Measurements from ENCODE around the gene EVL.

DNA sequence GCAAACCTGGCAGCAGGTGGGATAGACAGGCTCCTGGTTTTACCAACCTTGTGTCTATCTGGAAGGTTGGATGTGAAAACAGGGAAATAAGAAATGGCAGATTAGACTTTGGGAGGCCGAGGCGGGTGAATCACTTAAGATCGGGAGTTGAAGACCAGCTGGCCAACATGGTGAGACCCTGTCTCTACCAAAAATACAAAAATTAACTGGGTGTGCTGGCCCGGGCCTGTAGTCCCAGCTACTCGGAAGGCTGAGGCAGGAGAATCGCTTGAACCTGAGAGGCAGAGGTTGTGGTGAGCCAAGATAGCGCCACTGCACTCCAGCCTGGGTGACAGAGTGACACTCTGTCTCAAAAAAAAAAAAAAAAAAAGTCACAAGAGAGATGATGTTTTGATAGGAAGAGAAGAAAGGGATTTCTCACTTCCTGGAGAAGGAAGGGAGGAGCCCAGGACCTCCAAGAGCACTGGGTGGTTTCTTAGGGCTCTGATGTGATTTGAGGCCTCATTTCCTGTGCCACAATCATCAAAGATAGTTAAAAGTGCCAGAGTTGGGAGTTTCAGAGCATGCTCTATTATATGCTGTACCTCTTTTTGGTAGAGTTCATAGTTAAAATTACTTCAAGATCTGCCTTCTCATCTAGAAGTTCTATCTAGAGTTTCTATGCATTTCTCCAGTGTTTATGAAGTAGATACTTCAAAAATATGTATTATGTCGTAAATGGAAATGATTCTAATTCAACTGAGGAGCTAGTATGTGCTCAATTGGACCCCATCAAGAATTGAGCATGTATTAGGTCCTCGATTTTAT lies 1048.3 kb downstream of the BCL11B start:
- PRO-cap = no peak

GRCh38 chr14:98273169-98273611 lies 998.8 kb downstream of the BCL11B start:
- PRO-cap = no peak

GRCh38 chr14:99230008-99230711 lies 41.8 kb downstream of the BCL11B start:
- PRO-cap = bidirectional peak, plus-strand start at chr14:99230410, minus-strand start at chr14:99230287

GRCh38 chr14:99246654-99247195 lies 25.3 kb downstream of the BCL11B start:
- PRO-cap = no peak

DNA sequence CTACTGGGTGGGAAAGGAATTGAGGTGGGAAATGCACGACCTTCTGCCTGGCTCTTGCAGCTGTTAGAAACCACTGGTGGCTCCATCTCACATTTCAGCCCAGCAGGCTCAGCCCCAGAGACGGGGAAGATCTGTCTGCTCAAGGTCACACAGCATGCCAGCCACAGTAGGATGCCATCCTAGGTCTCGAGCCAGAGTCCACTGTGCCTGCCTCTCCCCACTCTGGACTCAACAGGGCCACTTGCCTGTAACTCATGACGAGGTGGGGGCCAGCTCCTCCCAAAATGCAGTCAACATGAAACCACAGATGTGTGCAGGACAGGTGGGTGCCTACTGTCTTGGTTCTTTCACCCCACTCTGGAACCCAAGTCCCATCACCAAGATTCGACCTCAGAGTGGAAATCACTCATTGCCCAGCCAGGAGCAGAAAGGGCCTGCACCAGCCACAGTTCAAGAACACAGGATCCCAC lies 23.2 kb downstream of the BCL11B start:
- PRO-cap = no peak

GRCh38 chr14:99264653-99265243 lies 7.2 kb downstream of the BCL11B start:
- PRO-cap = no peak

- PRO-cap = no peak
Observed at GRCh38 chr14:99316384-99316903, 44.4 kb upstream of the BCL11B start.

GRCh38 chr14:99508537-99508940 lies 27.3 kb downstream of the CCNK start:
- PRO-cap = no peak

GRCh38 chr14:99552516-99553285 lies 51.3 kb downstream of the CCDC85C start:
- PRO-cap = no peak

DNA sequence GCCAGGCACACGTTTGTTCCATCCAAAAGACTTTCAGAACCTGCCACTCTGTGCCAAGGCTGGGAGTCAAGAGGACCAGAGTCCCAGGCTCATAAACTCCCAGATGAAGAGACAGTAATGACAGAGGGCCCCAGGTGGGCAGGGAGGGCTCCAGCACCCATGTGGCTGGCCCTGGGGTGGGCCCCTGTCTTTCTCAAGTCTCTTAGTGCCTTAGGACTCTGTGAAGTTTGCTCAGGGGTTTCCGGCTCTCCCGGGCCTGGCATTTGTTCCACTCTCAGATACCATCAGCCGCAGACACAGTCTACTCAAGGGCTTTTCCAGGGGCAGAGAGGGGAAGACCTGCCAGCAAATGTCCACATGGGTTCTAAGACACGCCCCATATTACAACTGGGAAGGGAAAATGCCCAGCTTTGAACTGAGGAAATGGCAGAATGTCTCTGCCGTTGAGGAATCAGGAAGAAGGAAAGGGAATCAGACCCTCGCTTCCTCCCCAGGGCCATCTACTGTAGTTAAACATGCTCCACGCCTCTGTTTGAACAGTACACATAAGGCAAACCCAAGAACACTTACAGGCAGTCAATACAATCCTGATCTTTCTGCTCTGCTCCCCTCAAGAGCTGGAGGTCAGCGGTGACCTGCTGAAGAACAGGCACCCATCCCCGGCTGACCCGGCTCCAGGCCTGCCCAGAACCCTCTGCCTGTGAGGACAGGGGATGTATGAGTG lies 7.9 kb downstream of the CCDC85C start:
- PRO-cap = no peak

- PRO-cap = bidirectional peak, plus-strand start at chr14:99672768, minus-strand start at chr14:99672683
Observed at GRCh38 chr14:99672516-99672877, 11.6 kb upstream of the CYP46A1 start.

DNA sequence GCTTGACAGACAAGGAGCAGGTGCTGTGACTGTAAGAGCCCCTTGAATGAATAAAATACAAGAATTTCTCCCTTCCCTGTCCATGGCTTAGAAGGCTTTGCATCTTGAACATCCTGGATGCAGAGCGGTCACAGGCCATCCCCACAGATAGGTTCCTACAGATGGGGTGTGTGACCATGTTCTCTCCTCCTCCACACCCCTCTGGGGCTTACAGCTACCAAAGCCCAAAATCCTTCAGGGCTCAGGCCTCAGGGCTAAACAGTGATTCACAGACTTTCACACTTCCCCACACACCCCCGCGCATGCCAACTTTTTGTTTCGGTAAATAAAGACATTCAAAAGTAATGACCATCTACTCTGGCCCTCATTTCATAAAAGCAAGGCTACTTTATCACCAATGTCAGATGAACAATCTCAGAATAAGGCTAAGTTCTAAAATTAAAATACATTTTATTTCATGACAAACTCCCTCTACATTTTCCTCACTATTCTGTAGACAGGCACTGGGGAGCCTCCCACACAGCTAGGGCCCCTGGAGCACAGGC lies 20.3 kb upstream of the EML1 start:
- PRO-cap = no peak

DNA sequence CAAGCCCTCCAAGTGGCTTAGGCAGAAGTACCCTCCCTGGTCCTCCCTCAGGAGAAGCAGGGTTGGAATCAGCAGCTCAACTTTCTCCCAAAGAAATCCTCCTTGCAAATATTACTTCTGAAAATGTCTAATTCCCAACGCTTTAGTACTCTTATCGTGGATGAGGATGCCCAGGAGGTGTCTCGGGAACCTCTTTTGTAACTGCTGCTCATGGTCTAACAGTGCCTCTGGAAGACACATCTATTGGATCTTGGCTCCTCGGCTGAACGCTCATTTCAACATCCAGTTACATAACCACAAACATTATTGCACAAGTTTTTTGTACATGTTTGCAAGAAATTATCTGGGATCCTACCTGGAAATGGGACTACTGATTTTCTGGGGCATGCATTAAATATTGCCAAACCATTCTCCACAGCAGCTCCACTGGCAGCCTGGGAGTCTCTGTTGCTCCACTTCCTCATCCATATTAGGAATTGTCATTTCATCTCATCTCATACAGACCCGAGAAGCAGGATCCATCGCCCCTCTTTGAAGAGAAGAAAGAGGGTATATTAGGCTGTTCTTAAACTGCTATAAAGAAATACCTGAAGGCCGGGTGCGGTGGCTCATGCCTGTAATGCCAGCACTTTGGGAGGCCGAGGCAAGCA lies 117.5 kb upstream of the EVL start:
- PRO-cap = no peak

DNA sequence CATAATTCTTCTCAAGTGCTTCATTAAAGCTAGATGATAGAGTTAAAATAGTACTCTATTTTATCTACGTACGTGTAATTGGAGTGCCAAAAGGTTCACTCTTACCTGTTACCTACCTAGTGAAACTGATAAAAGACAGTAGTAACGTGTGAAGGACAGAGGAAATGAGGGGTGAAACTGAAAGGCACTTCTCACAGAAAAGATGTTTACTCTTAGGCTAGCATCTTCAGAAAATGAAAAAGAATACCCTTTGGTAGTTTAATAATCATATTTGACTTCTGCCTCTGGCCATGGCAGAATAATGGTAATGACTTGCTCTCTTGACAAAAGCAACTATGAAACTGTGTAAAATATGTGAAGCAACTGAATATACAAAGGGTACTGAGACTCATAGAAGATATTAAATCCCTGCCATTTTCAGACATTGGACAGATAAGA lies 6.4 kb upstream of the EVL start:
- PRO-cap = no peak

DNA sequence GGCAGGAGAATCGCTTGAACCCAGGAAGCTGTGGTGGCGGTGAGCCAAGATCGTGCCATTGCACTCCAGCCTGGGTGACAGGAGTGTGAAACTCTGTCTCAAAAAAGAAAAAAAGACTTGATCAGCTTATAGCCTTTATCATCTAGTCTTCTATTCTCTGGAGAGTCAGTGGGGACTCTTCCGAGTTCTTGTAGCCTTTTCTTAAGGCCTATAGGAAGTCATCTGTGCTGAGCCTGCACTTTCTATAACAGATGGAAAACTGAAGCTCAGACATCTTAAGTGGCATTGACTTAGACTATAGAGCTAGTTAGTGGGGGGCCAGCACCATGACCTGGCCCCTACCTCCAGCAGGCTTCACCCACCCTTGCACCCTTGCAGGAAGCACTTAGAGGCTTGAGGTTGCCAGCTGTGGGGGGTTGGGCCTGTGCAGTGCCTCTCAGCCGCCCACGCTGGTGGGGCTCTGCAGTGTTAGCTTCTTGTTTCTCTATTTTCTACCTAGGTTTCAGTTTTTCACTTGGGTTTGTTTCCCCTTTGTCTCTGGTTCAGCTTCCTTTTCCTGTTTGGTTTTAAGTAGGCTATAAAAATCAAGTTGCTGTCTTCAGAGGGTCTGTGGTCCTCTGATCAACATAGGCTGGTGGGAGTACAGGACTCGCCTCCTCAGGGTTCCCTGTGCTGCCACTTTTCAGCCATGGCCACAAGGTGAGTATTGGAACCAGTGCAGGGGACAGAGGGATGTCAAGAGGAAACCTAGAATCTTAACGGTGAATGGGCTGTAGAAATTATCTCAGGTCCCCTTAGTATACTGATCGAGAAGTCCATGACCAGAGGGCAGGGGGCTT lies at the start of gene EVL:
Gene EVL, plus strand, starts transcription at position 610 of the 839 bp plus-strand sequence.
- PRO-cap = bidirectional peak, plus-strand start at position 513 of the sequence, minus-strand start at position 368 of the sequence

- PRO-cap = no peak
Observed at GRCh38 chr14:100120403-100121103, 38.9 kb downstream of the DEGS2 start.

DNA sequence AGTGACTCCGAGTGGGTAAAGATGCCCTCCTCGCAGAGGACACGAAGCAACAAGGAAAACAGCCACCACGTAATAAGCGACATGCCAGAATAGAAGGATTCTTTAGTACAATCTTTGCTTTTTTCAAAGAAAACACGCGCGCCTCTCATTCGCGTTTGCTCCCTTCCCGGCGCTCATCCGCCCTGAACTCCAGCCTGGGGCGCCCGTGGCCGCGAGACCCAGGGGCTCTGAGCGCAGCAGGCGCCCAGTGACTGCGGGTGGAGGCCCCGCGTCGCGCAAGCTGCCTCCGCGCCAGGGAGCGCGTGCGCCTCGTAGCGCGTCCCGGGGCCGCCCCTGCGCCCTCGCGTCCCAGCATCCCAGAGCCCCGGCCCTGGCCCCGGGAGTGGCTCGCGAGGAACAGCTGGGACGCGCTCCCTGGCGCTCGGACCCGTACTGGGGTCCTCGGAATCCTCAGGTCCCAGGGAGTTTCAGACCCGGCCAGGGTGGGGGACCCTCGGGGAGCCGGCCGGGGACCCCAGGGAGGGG lies 535 bp downstream of the DEGS2 start:
- PRO-cap = no peak

- PRO-cap = bidirectional peak, plus-strand start at chr14:100240674, minus-strand start at chr14:100240615
Observed at GRCh38 chr14:100239825-100241026, 1.3 kb downstream of the YY1 start.

DNA sequence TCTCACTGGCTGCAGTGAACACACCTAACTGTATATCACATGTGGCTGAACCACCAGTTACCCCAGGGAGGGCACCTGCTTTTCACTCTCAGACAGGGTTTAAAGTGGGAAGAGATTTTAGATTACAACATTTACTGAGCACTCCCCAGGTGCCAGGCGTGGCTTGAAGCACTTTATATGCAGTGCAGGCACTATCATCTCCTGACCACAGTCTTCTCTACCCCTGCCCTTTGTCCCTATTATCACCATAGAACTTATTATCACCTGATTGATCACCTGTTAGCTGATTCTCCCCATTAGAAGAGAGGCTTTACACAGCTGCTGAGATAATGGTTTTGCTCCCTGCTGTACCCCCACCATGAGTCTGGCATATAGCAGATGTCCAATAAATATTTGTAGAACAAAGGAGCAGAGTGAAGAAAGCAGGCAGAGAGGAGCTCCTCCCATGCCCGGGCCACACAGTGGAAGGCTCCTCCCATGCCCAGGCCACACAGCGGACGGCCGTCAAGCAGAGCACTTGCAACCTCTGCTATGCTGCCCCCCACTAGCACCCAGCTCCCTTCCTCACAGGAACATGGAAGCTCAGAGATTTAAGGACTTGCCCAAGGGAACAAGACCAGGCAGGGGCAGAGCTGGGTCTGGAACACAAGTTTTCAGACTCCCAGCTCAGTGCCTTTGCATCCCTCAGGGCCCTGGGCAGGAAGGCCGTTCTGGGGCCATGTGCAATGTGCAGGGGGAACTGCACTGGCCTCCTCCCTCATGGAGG lies 25.9 kb downstream of the WARS1 start:
- PRO-cap = no peak

- PRO-cap = no peak
Observed at GRCh38 chr14:100439157-100439782, 63.0 kb downstream of the WDR25 start.